Thoracic aorta (tissue), 1 donor: Measurements from ENCODE around the gene GLI2.

- RAMPAGE, long total RNA: start-site peak on the plus strand at chr2:120260120-120260675, 13 reads
These were observed 7.6 kb downstream of the RALB start for GRCh38 chr2:120260131-120260845.

- RAMPAGE, long total RNA: no peak
These were observed 154.2 kb downstream of the INHBB start for GRCh38 chr2:120499951-120500626.

DNA sequence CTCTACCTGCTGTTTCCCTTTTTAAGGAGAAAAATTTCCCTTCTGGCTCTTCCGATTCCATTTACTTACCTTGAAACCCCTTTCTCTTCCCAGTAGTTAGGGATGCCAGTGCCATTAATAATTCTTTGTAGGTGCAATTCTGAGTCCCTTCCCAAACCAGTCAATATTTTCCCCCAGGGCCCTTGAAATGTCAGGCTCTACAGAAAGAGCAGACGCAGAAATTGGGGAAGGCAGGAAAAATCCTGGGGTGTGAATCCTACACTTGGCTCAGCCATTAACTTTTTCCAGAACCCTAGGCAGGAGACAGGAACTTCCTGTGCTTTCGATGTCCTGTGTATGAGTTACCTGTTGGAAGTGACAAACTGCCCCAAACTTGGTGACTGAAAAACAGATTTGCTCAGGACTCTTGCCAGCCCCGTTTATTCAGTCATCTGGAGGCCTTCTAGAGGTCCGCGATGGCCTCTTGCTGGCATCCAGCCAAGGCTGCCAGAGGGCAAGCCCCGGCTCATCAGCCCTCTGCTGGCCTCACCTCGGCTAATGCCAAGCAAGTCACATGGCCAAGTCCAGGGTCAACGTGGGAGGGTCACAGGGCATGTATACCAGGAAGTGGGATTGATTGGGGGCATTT is 179.1 kb downstream of the INHBB start:
- RAMPAGE, long total RNA: no peak

DNA sequence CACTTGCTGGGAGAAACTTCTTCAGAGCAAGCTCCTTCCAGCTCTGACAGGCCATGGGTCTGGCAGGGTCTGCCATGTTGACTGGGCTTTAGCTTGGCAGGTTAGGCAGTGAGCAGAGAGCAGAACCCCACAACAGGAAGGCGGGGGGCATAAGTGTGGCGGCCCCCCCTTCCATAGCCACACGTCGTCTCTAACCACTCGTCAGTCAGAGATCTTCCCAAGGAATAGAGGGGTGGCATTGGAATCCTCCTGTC is 190.9 kb downstream of the INHBB start:
- RAMPAGE, long total RNA: no peak

GRCh38 chr2:120543755-120544231 is 191.9 kb upstream of the GLI2 start:
- RAMPAGE, long total RNA: no peak

DNA sequence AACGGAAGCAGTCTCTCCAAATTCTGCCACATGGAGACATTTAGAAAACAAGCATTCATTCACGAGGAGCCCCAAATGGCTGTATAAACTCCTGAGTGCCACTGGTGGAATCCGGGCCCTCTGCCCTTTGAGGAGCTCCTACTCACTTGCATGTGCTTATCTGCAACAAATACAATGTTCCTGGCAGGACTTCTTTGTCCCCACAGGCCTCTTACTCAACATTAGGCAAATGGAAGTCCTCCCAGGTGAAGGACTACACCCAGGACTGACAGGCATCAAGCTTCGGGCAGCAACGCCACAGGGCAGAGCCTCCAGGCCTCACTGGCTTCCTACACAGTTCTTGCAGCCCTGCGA is 187.1 kb upstream of the GLI2 start:
- RAMPAGE, long total RNA: no peak

DNA sequence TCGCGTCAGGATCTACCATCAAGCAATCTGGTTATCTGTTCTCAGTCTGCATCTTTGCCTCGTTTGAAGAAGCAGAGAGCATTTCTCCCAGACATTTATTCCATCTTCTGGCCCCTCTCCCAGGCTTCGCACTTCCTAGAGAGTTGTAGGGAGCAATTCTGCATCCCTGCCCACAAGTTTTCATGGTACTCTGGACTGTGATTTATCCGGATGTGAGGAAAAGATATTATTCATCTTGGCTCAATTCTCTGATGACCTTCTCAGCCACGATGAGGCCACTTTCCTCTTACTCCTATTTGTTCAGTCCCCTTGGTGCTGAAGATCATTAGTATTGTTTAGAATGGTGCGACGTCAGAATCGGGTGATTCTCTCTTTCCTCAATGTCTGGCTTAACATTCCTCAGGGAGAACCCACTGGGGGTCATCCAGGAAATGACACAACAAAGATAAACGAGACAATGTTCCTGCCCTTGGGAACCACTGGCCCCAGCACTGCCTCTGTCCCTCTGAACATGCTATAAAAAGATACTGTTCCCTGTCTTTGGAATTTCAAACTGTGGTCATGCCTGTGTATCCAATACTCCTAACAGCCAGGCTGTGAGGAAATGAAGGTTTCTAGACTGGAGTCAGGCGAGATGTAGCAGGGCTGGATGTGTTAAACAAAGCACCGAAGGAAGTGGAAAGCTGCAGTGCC is 13.0 kb upstream of the GLI2 start:
- RAMPAGE, long total RNA: no peak

DNA sequence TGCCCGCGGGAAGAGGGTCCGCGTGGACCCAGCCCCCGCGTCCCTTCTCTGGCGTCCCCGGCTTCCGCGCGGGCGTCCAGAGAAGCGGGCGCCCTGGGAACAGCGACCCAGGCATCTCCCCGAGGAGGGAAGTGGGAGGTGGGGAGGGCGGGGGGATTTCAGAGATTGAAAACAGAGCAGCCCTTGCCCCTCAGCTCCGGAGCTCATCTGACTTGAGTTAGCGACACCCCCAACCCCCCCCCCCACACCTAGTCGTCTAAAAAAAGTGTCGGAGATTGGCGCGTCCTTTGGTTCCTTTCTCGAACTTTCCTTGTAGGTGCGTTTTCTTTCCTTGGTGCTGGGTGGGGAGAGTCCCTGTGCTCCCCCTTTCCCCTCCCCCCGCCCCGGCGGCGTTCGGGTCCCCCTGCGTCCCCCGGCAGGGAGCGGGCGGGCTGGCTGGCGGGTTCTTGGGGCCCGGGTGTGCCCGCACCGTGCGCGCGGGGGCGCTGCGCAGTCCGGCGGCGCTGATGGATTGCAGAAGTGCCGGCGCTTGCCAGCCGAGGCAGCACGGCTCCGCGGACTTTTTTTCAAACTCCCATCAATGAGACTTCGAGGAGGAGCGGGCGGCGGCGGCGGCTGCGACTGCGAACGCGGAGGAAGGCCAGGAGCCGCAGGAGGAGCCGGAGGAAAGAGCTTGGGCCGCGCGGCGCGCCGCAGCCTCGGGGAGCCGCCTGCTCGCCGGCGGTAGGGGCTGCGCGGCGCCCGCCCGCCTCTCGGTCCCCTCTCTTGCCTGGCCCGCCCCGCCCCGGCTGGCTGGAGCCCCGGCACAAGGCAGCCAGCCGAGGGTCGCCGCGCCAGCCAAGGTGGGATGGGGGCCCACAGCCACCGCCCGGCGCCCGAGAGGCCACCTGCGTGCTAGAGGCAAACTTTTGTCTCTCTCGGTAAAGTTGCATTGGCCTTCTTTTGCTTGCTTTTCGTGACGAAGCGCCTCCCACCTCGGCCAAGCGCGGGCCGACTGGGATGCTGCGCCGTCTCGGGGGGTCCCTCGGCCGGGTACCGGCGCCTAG is at the start of gene GLI2:
TSS of gene GLI2 (plus strand) at position 503 of the 1,046 bp plus-strand sequence.
- RAMPAGE, long total RNA: no peak

- RAMPAGE, long total RNA: no peak
These were observed 2.8 kb downstream of the GLI2 start for GRCh38 chr2:120738542-120738705.

- RAMPAGE, long total RNA: no peak
These were observed 3.0 kb downstream of the GLI2 start for GRCh38 chr2:120738706-120739036.

DNA sequence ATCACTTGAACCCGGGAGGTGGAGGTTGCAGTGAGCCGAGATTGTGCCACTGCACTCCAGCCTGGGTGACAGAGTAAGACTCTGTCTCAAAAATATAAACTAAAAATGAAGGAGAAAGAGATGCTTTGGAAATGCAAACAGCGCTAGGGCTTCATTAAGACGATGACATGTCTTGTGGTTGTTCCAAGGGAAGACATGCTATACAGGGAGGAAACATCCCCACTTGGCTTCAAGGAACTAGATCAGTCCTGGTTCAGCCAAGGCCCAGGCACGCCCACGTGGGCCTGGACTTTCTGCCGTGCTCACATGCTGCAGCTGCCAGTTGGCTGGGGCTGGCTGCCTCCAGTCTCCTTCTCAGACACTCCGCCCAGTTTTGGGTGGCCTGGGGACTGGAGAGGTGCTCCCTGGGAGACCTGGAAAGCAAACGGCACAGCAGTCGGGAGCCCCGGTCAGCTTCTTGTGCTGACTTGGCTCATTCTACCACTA is 109.6 kb downstream of the GLI2 start:
- RAMPAGE, long total RNA: no peak

DNA sequence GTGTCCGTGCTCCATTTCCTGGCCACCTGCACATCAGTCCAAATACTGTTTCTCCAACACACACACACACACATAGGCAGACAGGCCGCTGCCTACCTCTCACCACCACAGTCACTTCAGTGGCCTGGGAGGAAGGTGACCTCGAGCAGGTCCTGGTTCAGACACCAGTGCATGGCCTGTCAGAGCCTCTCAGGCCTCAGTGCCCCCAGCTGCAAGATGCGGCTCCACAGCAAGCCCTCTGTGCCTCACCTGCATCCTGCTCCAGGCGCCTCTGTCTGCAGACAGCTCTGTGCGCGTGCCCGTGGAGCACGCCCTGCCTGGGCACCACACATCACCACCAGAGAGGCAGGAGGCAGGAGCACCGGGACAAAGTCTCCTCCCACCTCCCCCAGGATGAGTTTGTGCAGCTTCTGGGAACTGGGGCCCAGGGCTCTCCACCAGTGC is 98.8 kb downstream of the TFCP2L1 start:
- RAMPAGE, long total RNA: no peak

- RAMPAGE, long total RNA: no peak
These were observed 140.2 kb upstream of the TFCP2L1 start for GRCh38 chr2:121425112-121425663.

DNA sequence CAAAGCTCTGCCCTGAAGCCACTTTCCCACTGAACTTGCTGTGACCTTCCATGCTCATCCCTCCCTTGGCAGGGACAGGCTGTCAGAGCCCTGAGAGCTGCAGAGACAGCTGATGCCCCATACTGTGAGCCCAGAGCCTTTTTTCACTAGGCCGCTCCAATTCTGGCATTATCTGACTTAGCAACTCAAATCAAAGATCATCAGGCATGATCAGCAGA is 83.8 kb downstream of the CLASP1 start:
- RAMPAGE, long total RNA: no peak

GRCh38 chr2:121707256-121707872 is 29.3 kb downstream of the NIFK start:
- RAMPAGE, long total RNA: no peak

DNA sequence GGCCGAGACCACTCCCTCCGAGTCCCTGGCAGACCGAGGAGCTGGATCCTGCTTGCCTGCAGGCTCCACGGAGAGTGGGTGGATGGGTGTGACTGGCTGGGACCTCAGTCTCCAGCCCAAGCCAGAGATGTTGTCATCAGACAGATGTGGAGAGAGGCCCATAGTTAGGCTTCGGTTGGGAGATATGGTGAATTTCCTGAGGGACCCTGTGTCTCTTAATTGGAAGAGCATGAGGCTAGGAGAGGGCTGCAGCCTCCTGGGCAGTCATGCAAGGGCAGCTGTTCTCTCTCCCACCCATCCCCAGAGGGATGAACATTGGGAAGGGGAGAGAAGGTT is 76.5 kb downstream of the TSN start:
- RAMPAGE, long total RNA: no peak

DNA sequence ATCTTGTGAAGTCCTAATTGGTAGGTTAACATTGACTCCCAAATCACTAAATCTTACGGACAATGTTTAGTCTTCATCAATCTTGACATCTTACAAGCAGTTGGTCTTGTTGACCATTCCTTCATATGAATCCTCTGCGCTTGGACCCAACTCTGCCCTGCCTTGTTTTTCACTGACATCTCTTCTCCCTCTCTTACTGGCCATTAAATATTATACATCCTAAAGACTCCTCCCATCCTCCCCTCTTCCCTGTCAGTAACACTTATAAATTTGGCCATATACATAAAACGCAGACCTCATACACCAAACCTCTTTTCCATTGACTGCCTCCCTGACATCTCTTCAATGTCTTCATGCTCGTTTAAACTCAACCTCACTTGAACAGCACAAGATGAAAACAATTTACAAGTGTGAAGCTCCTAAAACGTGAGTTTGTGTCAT is 738.3 kb downstream of the TSN start:
- RAMPAGE, long total RNA: no peak

- RAMPAGE, long total RNA: no peak
These were observed 634.4 kb upstream of the CNTNAP5 start for GRCh38 chr2:123390651-123391087.

- RAMPAGE, long total RNA: no peak
These were observed 365.6 kb upstream of the CNTNAP5 start for GRCh38 chr2:123659462-123659877.

- RAMPAGE, long total RNA: no peak
These were observed 130.1 kb downstream of the CNTNAP5 start for GRCh38 chr2:124155173-124155673.